Iris pigment epithelial cell (primary cell): ENCODE results near the gene SPRTN.

- RRBS = no CpG with 5 or more reads among the region's 6 CpGs
Observed at GRCh38 chr1:231012158-231012524, 27.9 kb downstream of the FAM89A start.

- RRBS = no CpG with 5 or more reads among the region's 1 CpG
Observed at GRCh38 chr1:231334073-231334631, 3.5 kb downstream of the EXOC8 start.

GRCh38 chr1:231337910-231338979 is at the start of gene SPRTN:
Gene SPRTN (plus strand): TSS chr1:231338293.
- RRBS = 1% methylated on average over 7 of the region's 70 CpGs

GRCh38 chr1:231408091-231408563 is 14.0 kb downstream of the EGLN1 start:
- RRBS = no CpG with 5 or more reads among the region's 1 CpG

DNA sequence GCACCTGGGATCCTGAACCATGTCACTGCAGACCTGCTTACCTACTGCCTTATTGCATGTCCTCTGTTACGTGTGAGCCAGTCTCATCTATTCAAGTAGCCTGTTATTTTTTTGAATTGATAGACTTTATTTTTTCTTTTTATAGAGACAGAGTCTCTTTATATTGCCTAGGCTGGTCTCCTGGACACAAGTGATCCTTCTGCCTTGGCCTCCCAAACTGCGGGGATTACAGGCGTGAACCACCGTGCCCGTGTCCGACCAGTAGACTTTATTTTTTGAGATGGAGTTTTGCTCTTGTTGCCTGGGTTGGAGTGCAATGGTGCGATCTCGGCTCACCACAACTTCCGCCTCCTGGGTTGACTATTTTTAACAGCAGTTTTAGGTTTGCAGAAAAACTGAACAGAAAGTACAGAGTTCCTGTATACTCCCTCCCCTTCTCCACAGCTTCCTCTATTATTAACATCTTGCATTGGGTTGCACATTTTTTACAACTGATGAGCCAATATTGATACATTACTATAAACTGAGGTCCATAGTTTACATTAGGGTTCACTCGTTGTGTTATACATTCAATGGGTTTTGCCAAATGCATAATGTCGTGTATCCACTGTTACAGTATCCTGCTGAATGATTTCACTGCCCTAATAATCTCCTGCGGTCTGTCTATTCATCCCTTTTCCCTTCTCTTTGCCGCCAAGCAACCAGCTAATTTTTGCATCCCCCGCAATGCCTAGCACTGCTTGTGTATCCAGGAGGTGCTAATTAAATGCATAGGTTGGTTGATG is 13.9 kb upstream of the DISC1 start:
- RRBS = no CpG with 5 or more reads among the region's 14 CpGs

DNA sequence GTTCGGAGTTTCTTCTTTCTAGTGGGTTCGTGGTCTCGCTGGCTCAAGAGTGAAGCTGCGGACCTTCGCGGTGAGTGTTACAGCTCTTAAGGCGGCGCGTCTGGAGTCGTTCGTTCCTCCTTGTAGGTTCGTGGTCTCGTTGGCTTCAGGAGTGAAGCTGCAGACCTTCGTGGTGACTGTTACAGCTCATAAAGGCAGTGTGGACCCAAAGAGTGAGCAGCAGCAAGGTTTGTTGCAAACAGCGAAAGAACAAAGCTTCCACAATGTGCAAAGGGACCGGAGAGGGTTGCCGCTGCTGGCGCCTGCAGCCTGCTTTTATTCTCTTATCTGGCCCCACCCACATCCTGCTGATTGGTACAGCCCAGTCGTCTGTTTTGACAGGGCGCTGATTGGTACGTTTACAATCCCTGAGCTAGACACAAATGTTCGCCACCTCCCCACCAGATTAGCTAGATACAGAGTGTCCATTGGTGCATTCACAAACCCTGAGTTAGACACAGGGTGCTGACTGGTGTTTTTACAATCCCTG is 14.8 kb downstream of the DISC1 start:
- RRBS = no CpG with 5 or more reads among the region's 22 CpGs

DNA sequence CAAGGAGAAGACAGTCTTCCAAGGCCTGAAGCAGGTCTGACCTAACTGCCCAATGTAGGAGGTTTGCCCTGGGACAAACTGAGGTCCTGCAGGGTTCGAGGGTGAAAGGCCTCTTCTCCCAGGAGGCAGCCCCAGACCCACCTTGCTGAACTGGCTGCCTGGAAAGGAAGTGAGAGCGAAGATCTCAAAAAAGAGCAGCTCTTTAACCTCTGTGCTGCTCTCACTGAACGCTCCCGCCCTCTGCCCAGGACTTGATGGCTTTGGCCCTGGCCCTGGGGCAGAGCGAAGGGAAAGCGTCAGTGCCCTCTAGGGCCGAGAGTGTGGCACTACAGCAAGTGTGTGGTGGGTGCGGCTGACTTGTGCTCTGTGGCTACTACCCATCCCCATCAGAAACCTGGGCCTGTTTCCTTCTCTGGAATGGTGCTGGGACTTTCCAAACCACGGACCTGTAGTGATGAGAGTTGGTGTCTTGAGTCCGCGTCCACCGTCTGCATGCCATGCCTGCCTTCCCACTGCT is 180.0 kb downstream of the DISC1 start:
- RRBS = no CpG with 5 or more reads among the region's 12 CpGs

DNA sequence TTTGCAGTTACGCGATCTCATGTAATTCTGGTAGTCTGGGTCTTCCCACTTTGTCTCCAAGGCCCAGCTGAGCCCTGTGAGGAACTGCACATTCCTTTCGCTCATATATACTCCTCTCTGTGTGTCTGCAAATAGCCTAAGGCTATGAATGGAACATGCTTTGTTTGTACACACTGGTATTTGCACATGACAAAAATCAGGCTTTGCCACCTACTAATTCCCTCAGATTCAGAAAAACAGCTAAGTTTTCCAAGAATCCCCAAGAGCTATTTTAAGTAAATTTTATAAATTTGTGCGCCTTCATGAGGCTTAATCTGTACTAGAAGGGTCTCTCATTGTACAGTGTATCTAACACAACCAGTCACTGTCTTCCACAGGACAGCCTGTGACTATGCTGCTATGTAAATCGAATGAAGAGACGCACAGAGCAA is 87.2 kb downstream of the SIPA1L2 start:
- RRBS = no CpG with 5 or more reads among the region's 6 CpGs

- RRBS = no CpG with 5 or more reads among the region's 8 CpGs
Observed at GRCh38 chr1:232620190-232620850, 9.6 kb downstream of the SIPA1L2 start.

- RRBS = no CpG with 5 or more reads among the region's 7 CpGs
Observed at GRCh38 chr1:232678249-232678755, 48.4 kb upstream of the SIPA1L2 start.

GRCh38 chr1:232690645-232690988 is 60.7 kb upstream of the SIPA1L2 start:
- RRBS = no CpG with 5 or more reads among the region's 1 CpG

GRCh38 chr1:232951229-232951522 is 765 bp downstream of the NTPCR start:
- RRBS = no CpG with 5 or more reads among the region's 4 CpGs

- RRBS = no CpG with 5 or more reads among the region's 1 CpG
Observed at GRCh38 chr1:233098124-233098514, 147.7 kb downstream of the NTPCR start.

DNA sequence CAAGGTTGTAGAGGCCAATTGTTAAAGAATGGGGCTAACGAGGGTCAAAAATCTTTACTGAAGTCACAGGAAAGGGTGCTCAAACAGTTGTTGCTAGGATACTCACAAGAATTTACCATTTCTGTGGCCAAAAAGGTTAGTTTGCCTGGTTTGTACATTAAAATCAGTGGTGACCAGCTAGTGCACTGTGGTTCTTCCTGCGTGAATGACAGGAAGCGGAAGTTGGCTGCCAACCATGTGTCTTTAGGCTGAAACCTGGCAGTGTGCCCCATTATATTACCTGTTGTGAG is 13.5 kb downstream of the MAP3K21 start:
- RRBS = no CpG with 5 or more reads among the region's 3 CpGs

GRCh38 chr1:233359529-233360054 is 32.1 kb downstream of the MAP3K21 start:
- RRBS = no CpG with 5 or more reads among the region's 5 CpGs

- RRBS = no CpG with 5 or more reads among the region's 2 CpGs
Observed at GRCh38 chr1:234598660-234599026, 11.3 kb downstream of the IRF2BP2 start.

- RRBS = no CpG with 5 or more reads among the region's 3 CpGs
Observed at GRCh38 chr1:234624255-234624601, 14.2 kb upstream of the IRF2BP2 start.

GRCh38 chr1:234716322-234717529 is 106.7 kb upstream of the IRF2BP2 start:
- RRBS = no CpG with 5 or more reads among the region's 30 CpGs

GRCh38 chr1:234722285-234722824 is 112.4 kb upstream of the IRF2BP2 start:
- RRBS = no CpG with 5 or more reads among the region's 11 CpGs

GRCh38 chr1:234743685-234744652 is 134.0 kb upstream of the IRF2BP2 start:
- RRBS = no CpG with 5 or more reads among the region's 21 CpGs